Occipital lobe (tissue), 2 donors: ENCODE measurements around the genes CNOT9, CRYBA2, SLC23A3, GMPPA and TMEM198.

DNA sequence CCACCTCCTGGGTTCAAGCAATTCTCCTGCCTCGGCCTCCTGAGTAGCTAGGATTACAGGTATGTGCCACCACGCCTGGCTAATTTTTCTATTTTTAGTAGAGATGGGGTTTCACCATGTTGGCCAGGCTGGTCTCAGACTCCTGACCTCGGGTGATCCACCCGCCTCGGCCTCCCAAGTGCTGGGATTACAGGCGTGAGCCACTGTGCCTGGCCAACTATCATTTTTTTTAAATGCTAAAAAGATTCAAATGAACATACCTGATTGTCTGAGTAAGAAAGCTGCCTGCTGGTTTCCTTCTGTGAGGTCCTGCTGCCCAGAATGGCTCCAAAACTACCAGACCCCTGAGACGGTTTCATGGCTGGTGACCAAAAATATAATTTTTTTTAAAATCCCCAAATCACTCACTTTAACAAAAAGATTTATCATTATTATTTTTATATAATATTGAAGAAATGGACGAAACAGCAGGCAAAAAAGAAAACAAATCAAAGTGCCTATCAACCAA is 18.5 kb downstream of the USP37 start:
- RAMPAGE, long total RNA = no peak

GRCh38 chr2:218568399-218569080 is at the start of gene CNOT9:
CNOT9 (plus strand) TSS chr2:218568839.
- RAMPAGE, long total RNA = start-site peak on the plus strand at chr2:218568803-218568923, 3,356 and 2,545 reads in 2 replicates

DNA sequence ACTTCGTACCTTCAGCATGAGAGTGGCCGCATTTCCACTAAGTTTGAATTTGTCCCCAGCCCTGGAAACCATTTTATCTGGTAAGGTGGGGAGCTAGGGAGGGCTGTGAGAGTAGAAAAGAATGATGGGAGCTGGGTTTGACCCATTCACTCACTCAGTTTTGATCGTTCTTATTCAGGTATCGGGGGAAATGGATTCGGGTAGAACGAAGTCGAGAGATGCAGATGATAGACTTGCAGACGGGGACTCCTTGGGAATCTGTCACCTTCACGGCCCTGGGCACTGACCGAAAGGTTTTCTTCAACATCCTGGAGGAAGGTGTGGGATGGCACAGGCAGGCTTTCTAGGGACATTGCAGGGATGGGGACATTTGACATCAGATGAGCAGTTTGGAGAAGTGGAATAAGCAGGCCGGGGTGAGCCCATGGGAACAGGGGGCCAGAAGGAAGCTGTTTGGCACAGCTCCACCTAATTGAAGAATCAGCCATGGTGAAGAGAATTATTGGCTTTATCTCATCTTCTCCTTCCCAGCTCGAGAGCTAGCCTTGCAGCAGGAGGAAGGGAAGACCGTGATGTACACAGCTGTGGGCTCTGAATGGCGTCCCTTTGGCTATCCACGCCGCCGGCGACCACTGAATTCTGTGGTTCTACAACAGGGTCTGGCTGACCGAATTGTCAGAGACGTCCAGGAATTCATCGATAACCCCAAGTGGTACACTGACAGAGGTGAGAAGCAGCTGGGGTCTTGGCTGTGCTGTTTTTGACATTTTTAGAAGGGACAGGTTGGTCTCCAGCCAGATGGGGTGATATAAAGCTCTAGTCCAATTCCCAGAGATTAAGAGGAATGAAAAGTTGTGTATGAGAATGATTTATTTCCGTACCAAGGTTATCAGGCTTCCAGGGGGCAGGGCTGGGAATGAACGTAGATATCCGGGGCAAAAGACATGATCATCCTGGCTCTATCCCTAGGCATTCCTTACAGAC is 2.0 kb downstream of the BCS1L start:
- RAMPAGE, long total RNA = no peak

DNA sequence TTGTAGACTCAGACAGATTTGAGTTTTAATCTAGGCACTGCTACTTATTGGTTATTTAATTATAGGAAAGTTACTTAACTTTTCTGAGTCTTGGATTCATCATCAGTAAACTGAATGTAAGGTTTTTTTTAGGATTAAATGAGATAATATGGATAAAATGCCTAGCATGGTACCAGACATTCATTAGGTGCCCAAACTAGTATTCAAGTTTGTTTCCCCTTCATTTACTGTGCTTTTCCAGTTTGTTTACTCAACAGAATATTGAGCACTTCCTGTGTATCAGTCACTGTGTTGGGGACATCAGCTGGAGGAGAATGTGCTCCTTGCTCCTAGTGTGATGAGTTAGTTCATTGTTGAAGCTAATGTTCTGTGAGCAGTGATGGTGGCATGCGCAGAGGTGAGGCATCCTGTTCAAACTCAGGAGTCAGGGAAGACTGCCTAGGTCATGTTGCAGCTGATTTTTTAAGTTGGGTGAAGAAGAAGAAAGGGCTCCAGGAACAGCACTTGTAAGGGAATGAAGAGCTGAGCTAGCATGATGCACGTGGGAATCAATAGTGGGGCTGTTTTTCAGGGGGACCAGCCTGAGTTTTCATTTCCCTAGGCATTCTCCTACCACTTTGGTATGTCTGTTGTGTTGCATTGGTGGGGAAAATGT is 23.6 kb downstream of the TTLL4 start:
- RAMPAGE, long total RNA = no peak

GRCh38 chr2:218783377-218784319 is 1.7 kb downstream of the CYP27A1 start:
- RAMPAGE, long total RNA = no peak

GRCh38 chr2:218806295-218806806 is 24.4 kb downstream of the CYP27A1 start:
- RAMPAGE, long total RNA = no peak

DNA sequence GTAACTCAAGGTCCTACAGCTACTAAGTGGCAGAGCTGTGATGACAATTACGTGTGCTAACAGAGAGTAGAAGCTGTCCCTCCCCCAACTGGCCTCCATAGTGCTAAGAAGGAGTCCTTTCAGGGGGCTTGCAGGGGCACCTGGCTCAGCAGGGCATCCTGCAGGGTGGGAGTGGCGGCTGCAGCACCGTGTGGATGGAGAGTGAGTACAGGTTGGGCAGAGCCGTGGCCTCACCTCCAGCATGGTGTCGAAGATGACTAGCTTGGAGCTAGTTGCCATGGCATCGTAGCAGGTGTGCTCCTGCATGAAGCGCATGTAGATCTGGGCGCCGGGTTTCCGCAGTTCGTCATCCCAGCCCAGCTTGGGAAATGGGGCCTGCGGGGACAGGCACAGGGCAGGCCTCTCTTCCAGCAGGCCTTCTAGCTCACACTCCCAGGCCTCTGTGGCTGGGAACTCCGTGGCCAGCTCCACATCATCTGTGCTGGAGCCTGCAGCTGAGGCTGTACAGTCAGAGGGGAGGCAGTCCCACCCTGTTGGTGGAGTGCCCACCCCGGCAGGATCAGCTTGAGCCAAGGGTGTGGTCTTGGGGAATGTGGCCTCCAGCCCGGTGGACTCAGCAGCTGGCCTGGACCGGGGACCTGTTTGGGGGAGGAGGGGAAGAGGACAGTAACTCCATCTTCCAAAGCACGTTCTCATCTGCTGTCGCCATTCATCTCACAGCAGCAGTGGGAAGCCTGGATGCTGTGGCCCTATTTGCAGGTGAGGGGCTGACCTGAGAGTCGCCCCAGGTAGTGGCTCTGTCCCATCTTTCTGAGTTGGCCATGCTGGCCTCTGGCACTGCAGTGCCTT is 29.6 kb upstream of the WNT6 start:
- RAMPAGE, long total RNA = no peak

- RAMPAGE, long total RNA = no peak
Observed at GRCh38 chr2:218992863-218993966, at the start of gene CRYBA2. CRYBA2 (minus strand) TSS chr2:218993422.

DNA sequence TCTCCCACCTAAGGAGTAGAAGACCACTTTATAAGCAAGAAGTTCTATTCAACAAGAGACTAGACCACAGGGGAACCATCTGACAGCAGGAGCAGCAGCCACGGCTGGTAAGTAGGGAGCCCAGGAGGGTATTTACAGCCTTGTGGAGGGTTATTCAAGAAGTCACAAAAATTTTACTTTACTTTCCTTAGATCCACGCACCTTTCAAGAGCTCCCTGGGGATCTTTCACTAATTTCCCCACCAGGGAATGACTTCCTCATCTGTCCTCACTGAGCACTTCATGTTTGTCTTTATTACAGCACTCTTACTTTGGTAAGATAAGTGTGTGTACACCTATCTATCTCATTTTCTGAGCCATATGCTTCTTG is 38.6 kb downstream of the NHEJ1 start:
- RAMPAGE, long total RNA = no peak

- RAMPAGE, long total RNA = no peak
Observed at GRCh38 chr2:219169925-219170527, at the start of gene SLC23A3. SLC23A3 (minus strand) TSS chr2:219170029.

GRCh38 chr2:219207601-219208118 is 1.1 kb downstream of the ZFAND2B start:
- RAMPAGE, long total RNA = no peak

DNA sequence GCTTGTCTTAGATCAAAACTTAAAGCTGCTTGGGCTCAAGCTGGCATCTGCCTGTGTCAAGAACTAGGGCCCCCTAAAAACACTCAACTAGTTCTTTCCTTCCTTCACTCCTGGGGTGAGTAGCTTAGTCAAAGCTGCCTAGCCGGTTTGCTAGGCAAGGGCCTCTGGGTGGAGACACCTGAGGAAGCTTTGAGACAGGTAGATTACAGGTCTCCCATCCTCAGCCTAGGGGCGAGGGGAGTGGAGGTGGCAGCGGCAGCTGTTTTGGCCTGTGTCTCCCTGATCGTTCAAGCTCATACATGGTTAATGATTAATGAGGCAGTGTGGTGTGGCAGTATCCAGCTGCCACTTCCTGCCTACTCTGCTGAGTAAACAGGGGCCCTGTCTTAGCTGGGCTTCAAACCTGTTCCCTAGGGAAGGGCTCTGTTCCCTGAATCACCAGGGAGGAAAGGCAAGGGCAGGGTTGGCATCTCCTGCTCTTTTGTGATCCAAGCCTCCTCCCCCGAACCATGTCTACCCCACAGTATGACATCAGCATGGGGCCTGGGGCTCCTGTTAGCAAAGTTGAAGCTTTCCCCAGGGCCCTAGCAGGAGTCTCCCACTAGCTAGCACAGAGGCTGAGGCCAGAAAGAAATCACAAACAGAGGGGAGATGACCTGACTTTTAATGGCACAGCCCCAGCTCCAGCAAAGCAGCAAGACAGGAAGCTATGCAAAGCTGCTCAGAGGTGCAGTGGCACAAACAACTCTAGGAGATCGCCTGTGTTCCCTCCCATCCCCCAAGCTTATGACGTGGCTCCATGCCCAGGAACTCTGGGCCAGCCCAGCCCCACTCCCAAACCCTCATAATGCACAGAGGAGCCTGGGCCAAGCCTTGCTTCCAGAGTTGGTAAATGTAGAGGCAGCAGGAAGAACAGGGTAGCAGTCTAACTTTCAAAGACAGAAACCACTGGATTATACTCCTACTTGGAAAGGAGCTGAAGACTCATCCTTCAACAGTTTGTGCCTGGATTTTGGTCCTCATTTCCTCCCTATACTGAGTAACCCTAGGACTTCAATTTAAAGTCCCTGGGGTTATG is 3.6 kb upstream of the TUBA4B start:
- RAMPAGE, long total RNA = no peak

- RAMPAGE, long total RNA = no peak
Observed at GRCh38 chr2:219470197-219471088, 25.5 kb upstream of the SPEGNB start.

GRCh38 chr2:219498189-219499064 is at the start of gene GMPPA:
GMPPA (plus strand) TSS chr2:219498891.
- RAMPAGE, long total RNA = start-site peak on the plus strand at chr2:219498862-219498907, 123 and 95 reads in 2 replicates

DNA sequence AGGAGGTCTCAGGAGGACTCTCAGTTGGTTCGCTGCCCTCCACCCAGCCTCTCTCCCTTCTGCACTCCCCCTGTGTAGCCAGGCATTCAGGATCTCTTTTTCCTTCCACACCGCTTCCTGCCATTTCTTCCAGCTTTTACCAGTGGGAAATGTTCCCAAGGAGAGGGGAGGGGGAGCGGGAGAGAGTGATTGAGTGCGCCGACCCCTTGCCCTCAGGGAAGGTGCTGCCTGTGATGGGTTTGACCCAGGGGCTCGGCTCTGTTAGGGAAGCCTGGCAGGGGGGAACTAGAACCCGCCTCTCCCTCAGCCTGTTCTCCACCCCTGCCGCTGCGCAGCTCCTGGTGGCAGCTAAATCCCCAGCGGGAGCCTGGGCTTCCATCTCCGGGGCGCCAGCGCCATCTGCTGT is 13.7 kb downstream of the CHPF start:
- RAMPAGE, long total RNA = no peak

DNA sequence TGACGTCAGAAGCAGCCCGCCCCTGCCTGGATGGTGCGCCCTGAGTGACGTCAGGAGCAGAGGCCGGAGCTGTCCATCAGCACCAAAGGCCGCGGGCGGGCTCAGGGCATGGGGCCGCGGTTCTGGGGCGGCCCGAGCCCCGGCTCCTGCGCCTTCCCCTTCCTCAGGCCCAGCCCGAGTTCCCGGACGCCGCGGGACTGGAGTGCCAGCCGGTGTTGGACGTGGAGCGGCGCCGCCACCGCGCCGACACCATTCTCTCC is at the start of gene TMEM198:
TMEM198 (plus strand) TSS at position 50 of the 260 bp plus-strand sequence.
- RAMPAGE, long total RNA = start-site peak on the plus strand centred at position 61 of the sequence, 32 bp wide, 148 and 158 reads in 2 replicates

DNA sequence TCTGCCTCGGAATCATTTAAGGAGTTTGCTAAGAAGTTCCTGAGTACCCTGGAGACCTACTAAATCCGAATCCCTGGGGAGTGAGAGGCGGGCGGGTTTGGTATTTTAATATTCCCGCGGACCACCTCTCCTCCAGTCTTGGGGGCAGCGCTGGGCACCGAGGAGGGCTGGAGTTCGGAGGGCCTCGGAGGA is 1.5 kb downstream of the OBSL1 start:
- RAMPAGE, long total RNA = no peak

GRCh38 chr2:219601211-219601730 is 3.6 kb downstream of the STK11IP start:
- RAMPAGE, long total RNA = no peak

- RAMPAGE, long total RNA = no peak
Observed at GRCh38 chr2:219616323-219616930, 11.0 kb upstream of the SLC4A3 start.

DNA sequence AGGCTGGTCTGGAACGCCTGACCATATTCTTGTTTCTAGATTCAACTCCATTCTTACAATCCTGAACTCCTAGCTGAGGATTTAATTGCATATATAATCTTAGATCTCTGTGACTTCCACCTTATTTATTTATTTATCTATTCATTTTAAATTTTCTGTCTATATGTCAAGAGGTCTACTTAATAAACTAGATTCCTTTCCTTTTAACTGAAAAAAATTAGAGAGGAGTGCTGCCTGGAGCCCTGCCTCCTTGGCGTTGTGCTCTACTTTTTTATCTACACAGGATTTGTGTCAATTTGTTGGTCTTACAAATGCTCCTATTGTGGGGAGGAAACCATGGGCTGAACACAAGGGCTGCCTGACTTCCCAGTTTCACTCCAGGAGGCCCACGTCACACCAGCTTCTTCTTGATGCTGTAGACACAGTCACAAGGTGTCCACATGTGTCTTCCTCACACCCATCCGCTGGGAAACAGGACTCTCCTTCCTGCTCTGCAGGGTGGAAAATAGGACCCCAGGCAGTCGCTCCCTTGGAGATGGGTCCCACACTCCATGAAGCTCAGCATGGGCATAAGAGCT is 468.3 kb downstream of the EPHA4 start:
- RAMPAGE, long total RNA = no peak